ENCODE results near the genes HEATR3 and SNX20.

GRCh38 chr16:49465203-49465591 lies 91.6 kb downstream of the C16orf78 start:
- PRO-cap = no peak
CAGE:
- cytosol, long polyA plus RNA = no peak
- long polyA plus RNA = no peak
- nucleus, long polyA plus RNA = no peak

DNA sequence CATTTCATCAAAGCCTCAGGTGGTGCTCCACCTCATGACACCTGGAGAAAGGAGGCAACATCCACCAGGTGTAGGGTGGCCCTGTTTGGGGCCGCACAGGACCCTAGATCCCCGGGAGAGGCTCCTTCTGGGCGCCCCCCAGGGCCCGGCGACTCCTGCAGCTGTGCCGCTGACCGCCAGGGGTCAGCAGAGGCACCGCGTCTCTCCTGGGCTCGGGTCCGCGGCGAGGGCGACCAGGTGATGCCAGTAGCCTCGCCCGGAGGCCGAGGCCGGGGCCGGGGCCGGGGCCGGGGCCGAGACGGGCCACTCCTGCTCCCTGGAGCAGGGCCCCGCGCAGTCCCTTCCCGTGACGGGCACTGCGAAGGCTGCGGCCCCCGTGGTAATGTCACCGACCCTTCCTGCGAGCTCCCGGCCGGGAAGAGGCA lies 118.6 kb downstream of the C16orf78 start:
- PRO-cap = no peak
CAGE:
- cytosol, long polyA plus RNA = no peak
- long polyA plus RNA = no peak
- nucleus, long polyA plus RNA = no peak

DNA sequence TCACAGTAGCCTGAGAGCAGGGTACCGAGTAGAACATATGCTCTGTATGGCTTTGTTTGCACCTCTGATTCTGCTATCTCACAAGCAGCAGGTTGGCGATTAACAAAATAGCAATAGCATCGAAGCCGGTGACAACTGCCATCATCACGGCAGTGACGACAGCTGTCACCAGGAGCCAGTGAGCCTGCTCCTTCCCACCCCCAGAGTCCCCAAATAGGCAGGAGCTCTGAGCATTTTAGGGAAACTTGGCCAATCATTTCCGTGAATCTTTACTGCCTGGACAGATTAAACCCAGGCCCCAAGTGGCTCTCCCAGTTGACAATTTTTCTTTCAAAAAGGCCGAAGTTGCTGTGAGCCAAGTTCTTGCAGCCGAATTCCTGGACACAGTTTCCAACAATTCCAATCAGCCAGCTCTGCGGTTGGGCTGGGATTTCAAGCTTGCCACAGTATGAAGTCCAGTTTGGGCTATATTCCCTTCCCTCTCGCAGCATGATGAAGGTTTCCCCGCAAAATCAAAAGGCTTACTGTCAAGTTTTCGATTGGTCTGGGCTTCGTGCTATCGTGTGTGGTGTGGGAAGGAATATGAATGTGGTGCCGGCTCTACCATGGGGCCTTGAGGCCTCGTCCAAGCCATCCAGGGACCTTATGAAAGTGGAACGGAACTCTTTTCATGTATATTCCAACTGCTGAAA lies 186.6 kb downstream of the C16orf78 start:
- PRO-cap = no peak
CAGE:
- cytosol, long polyA plus RNA = no peak
- long polyA plus RNA = no peak
- nucleus, long polyA plus RNA = no peak

DNA sequence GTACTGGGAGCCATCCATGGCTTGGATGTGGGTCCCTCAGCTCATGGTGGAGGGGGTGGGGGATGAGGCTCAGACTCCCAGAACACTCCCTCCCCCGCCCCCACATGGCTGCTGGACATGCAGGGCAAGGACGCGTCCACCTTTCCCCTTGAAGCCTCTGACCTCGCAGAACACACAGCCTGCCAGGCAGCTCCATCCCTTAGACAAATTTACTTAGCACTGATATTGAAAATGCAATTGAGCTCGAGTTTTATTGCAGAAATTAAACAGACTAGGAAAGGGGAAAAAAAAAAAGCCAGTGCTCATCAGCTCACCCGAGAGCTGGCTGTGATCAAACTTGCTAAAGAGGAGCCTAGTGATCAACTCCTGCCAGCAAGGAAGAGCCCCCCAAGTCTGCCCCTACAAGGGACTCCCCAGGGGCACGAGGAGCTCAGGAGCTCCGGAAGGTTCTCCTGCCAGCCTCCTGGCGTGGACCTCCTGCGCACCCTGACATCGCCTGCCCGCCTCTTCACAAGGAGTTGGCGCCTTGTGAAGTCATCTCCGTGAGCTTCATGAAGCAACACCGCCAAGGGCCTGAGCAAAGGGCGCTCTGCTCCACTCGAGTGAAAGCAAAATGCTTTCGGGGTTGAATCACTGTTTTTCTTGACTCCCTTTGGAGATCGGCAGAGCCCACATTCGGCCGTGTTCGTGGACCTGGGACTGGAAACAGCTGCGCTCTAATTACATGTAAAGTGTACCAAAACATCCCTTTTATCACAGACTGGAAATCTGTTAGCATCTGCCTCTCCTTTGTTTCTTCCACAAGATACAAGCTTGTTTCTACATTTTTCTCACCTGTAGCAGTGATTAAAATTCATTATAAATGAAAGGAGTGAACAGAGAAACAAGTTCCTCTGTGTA lies 203.6 kb downstream of the ZNF423 start:
- PRO-cap = no peak
CAGE:
- cytosol, long polyA plus RNA = no peak
- long polyA plus RNA = no peak
- nucleus, long polyA plus RNA = no peak

DNA sequence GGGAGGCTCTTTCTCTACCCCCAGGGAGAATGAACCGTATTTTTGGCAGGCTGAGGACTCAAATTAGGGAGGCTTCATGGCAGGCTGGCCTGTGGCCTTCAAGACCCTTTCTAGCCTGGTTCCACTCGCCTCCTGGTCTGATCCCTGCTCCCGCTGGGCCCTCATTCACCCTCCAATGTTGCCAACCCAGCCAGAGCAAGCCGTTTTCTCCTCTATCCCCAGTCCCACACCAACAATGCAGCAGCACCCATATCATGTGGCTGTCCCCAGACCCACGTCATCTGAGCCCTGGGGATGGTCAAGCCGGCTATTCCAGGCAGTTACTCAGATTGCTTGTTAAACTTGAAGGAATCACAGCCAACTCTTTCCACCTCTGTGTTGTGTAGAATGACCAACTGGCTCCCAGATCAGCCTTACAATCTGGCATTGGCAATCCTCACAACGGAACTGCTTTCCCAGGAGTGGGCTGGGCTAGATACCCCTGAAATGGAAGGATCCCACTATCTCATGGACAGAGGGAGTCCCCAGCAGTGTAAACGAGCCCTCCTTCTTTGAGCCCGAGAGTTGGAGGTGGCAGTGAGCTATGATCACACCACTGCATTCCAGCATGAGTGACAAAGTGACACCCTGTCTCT lies 27.0 kb downstream of the ZNF423 start:
- PRO-cap = no peak
CAGE:
- cytosol, long polyA plus RNA = no peak
- long polyA plus RNA = no peak
- nucleus, long polyA plus RNA = no peak

- PRO-cap = no peak
CAGE:
- cytosol, long polyA plus RNA = no peak
- long polyA plus RNA = no peak
- nucleus, long polyA plus RNA = no peak
These were observed 14.2 kb downstream of the CNEP1R1 start for GRCh38 chr16:50039145-50039705.

GRCh38 chr16:50065514-50066580 lies at the start of gene HEATR3:
Gene HEATR3, plus strand, starts transcription at chr16:50065970.
- PRO-cap = bidirectional peak, plus-strand start at chr16:50065969, minus-strand start at chr16:50065824; bidirectional peak, plus-strand start at chr16:50066495, minus-strand start at chr16:50066341
CAGE:
- cytosol, long polyA plus RNA = start-site peak on the plus strand at chr16:50065965-50065996, 782 and 665 reads in 2 replicates
- long polyA plus RNA = start-site peak on the plus strand at chr16:50065953-50066009, 130 and 54 reads in 2 replicates; start-site peak on the plus strand at chr16:50066458-50066534, 23 and 11 reads in 2 replicates
- nucleus, long polyA plus RNA = start-site peak on the plus strand at chr16:50065966-50066007, 1,513 and 3,322 reads in 2 replicates

DNA sequence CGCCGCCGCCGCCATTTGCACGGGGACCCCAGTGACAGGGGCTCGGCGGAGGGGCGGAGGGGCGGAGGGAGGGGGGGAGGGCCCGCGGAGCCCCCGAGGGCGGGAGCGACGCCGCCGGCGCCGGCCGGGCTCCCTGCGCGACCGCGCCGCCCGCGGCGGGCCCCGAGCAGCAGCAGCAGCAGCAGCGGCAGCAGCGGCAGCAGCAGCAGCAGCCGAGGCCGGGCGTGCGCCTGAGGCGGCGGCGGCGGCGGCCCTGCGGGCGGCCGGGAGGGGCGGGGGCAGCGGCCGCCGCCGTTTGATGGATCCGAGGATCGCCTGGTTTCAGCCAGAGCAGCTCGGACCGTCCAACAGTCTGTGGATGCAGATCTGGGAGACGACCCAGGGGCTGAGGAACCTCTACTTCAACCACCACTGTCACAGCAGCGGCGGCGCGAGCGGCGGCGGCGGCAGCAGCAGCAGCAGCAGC lies 251 bp downstream of the TENT4B start:
- PRO-cap = no peak
CAGE:
- cytosol, long polyA plus RNA = no peak
- long polyA plus RNA = no peak
- nucleus, long polyA plus RNA = no peak

DNA sequence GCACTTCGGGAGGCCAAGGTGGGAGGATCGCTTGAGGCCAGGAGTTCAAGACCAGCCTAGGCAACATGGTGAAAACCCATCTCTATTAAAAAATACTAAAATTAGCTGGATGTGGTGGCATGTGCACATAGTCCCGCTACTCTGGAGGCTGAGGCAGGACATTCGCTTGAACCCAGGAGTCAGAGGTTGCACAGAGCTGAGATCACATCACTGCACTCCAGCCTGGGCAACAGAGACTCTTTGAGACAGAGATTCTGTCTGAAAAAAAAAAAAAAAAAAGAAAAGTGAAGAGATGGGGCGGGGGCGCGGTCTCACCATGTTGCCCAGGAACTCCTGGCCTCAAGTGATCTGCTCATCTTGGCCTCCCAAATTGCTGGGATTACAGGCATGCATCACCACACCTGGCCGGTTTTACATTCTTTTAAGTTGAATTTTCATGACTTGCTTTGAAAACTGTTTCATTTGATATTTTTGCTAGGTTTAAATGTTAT lies 29.4 kb upstream of the ADCY7 start:
- PRO-cap = no peak
CAGE:
- cytosol, long polyA plus RNA = no peak
- long polyA plus RNA = no peak
- nucleus, long polyA plus RNA = no peak

DNA sequence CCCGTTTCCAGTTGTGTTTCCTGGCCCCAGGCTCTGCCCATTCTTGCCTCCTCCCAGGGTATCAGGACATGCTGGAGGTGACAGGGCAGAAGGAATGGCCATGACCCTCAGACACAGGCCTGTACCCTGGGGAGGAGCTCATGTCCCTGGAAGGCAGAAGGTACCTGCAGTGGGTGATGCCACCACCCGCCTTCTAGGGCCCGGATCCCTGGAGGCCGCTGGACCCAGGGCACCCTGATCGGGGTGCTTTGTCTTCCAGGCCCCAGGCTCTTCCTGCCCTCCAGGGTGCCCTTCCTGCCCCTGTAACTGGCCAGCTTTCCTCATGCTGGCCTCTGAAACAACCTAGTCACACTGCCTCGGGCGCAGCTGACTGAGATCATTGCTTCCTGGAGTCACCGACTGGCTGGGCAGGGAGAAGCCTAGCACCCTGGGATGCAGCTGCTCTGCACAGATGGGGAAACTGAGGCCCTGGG lies 5.7 kb downstream of the ADCY7 start:
- PRO-cap = no peak
CAGE:
- cytosol, long polyA plus RNA = no peak
- long polyA plus RNA = no peak
- nucleus, long polyA plus RNA = no peak

DNA sequence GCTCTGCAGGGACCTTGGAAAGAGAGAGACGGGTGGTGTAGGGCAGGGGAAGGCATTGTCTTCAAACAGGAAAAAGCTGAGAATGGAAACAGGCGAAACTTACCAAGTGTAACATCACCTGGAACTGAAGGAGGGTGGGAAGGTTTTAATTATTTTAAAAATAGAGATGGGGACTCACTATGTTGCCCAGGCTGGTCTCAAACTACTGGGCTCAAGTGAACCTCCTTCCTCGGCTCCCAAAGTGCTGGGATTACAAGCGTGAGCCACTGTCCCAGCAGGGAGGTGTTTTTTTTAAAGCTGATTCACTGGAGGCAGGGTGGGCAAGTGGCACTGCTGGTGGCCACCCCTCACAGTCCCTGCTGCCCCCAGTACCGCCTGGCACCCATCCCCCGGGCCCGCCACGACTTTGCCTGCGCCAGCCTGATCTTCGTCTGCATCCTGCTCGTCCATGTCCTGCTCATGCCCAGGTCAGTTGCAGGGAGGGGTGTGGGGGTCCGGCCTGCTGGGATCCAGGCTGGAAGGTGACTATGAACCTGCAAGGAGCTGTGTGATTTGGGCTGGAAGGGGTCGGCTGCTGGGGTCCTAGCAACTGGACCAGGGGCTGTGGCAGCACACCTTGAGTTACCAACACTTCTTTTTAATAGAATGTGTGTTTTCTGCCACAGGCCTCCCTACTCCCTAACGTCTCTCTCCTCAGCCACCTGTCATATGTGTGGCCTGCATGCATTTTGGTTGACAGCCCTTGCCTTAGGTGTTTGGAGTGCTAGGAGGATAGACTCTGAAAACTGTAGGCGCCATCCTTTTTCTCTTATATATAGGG lies 40.5 kb downstream of the ADCY7 start:
- PRO-cap = no peak
CAGE:
- cytosol, long polyA plus RNA = no peak
- long polyA plus RNA = no peak
- nucleus, long polyA plus RNA = no peak

DNA sequence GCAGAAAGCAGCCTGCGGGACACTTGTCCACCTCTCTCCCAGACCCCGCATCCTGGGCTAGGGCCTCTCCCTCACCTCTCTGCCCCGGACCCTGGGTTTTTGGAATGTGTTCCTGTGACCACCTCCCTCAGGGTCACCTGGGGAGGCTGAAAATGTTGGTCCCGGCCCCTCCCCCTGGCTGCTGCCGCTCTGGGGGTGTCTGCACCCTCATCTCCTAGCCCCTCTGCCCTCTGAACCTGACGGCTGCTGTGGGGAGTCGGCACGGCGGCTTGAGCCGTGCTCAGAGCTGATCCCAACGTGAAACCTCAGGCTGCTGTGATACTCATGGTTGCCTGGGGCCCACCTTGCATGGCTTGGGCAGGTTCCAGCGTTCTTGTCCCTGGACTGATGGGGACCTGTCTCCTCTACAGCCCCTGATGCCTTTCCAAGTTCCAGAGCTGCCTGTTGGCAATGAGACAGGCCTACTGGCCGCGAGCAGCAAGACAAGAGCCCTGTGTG lies 42.8 kb downstream of the ADCY7 start:
- PRO-cap = no peak
CAGE:
- cytosol, long polyA plus RNA = no peak
- long polyA plus RNA = no peak
- nucleus, long polyA plus RNA = no peak

- PRO-cap = no peak
CAGE:
- cytosol, long polyA plus RNA = no peak
- long polyA plus RNA = no peak
- nucleus, long polyA plus RNA = no peak
These were observed 31.2 kb downstream of the BRD7 start for GRCh38 chr16:50337474-50338131.

DNA sequence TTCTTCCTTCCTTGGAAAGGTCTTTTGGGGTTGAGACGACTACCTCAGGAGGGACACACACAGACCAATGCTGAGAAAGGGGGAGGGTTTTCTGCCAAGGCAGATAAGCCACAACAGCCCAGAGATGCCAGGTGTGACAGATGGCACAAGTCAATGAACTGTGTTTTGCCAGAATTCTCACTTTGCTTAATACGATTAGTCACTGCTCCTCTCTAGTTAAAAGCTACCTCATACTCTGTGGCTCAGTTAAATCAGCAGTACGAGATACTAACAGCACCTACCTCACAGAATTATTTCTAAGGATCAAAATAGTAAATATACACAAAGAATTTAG lies 8.0 kb downstream of the BRD7 start:
- PRO-cap = no peak
CAGE:
- cytosol, long polyA plus RNA = no peak
- long polyA plus RNA = no peak
- nucleus, long polyA plus RNA = no peak

GRCh38 chr16:50467749-50468693 lies 80.2 kb upstream of the NKD1 start:
- PRO-cap = no peak
CAGE:
- cytosol, long polyA plus RNA = no peak
- long polyA plus RNA = no peak
- nucleus, long polyA plus RNA = no peak

- PRO-cap = no peak
CAGE:
- cytosol, long polyA plus RNA = no peak
- long polyA plus RNA = no peak
- nucleus, long polyA plus RNA = no peak
These were observed at the start of gene SNX20 for GRCh38 chr16:50681073-50681607. Gene SNX20, minus strand, starts transcription at chr16:50681312.

DNA sequence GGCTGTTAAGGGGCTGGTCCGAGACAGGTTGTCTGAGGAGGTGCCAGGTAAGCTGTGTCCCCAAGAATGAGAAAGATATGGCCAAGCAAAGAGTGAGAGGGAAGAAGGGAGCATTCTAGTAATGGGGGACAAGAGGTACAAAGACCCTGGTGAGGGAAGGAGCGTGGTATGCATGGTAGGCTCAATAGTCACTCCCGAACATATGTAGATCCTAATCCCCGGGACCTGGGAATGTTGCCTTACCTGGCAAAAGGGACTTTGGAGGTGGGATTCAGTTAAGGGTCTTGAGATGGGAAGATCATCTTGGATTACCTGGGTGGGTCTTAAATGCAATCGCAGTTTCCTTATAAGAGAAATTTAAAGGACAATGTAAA lies 7.1 kb upstream of the CYLD start:
- PRO-cap = no peak
CAGE:
- cytosol, long polyA plus RNA = no peak
- long polyA plus RNA = no peak
- nucleus, long polyA plus RNA = no peak

DNA sequence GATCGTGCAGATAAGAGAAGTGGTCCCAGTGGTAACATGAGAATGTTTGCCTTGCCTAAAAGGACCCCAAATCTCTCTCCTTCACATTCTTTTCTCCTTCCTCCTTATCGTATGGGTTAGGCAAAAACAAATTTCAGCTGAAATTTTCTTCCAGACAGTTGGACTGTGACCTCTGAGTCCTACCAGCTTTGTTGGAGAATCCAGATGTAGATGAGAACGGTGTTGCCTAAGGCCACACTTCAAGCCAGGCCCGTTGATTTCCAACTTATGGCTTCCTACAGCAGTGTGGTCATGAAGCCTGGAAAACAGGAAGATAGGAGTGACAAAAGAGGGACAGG lies 1.4 kb upstream of the CYLD start:
- PRO-cap = no peak
CAGE:
- cytosol, long polyA plus RNA = no peak
- long polyA plus RNA = no peak
- nucleus, long polyA plus RNA = no peak

GRCh38 chr16:50746939-50747553 lies 5.2 kb downstream of the CYLD start:
- PRO-cap = no peak
CAGE:
- cytosol, long polyA plus RNA = no peak
- long polyA plus RNA = no peak
- nucleus, long polyA plus RNA = no peak

DNA sequence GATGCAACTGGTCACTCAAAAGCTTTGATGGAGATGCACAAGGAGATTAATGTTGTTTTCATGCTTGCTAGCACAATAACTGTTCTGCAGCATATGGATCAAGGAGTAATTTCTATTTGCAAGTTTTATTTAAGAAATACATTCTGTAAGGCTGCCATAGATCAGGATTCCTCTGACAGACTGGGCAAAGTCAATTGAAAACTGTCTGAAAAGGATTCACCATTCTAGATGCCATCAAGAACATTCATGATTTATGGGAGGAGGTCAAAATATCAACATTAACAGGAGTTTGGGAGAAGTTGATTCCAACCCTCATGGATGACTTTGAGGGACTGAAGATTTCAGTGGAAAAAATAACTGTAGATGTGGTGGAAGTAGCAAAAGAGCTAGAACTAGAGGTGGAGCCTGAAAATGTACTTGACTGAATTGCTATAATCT lies 24.5 kb downstream of the CYLD start:
- PRO-cap = no peak
CAGE:
- cytosol, long polyA plus RNA = no peak
- long polyA plus RNA = no peak
- nucleus, long polyA plus RNA = no peak